Penis (tissue), 1 donor: ENCODE results near the genes CNOT1, CDH8, CMTM4, DYNC1LI2 and PDP2.

DNA sequence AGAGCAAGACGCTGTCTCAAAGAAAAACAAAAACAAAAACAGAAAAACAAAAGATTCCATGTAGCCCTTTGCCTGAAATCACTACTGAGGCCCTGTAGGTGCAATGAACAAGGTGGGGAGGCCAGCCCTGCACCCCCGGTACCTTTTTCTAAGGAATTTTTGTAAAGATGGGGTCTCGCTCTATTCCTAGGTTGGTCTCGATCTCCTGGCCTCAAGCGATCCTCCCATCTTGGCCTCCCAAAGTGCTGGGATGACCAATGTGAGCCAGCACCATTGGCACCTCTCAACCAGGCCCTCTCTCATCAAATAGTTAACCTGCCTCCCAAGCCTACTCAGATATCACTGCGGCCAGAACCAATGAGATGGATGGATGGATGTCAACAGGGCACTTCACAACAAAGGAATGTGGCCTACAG is 22.4 kb upstream of the KIFC3 start:
- PRO-cap = no peak

GRCh38 chr16:58115463-58116105 is 13.6 kb downstream of the CFAP20 start:
- PRO-cap = no peak

DNA sequence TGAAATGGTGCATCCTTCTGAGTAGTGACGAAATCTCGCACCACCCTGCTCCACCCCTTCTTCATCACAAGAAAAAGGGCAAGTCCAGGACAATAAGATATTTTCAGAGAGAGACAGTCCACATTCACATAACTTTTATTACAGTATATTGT is 23.7 kb upstream of the PRSS54 start:
- PRO-cap = no peak

DNA sequence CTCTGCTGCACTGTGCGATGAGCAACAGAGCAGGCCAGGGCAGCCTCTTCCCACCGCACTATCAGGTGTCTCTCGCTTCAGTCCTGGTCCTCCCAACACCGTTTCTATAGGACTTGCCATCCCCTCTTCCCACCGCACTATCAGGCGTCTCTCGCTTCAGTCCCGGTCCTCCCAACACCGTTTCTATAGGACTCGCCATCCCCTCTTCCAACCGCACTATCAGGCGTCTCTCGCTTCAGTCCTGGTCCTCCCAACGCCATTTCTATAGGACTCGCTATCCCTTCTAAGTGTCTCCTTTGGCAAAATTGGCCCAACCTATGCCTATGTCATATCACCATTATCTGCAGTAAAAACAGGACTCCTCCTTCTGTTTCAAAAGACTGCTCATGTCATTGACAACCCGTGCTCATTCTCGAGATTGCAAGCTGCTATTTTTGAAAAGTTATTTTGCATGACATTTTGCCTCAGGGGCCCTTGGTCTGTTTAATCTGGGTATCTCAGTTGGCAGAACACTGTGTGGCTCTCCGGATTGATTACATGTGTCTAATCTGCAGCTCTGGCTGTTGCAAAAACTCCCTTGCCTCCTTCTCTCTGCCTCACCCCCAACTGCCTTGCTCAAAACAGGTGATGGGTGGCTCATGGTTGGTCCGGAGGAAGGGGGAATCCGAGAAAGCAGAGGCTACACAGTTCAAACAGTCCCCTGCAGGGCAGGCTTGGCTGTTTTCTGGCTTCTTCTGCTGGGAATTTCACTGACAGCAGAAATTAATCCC is 25.2 kb downstream of the GINS3 start:
- PRO-cap = no peak

DNA sequence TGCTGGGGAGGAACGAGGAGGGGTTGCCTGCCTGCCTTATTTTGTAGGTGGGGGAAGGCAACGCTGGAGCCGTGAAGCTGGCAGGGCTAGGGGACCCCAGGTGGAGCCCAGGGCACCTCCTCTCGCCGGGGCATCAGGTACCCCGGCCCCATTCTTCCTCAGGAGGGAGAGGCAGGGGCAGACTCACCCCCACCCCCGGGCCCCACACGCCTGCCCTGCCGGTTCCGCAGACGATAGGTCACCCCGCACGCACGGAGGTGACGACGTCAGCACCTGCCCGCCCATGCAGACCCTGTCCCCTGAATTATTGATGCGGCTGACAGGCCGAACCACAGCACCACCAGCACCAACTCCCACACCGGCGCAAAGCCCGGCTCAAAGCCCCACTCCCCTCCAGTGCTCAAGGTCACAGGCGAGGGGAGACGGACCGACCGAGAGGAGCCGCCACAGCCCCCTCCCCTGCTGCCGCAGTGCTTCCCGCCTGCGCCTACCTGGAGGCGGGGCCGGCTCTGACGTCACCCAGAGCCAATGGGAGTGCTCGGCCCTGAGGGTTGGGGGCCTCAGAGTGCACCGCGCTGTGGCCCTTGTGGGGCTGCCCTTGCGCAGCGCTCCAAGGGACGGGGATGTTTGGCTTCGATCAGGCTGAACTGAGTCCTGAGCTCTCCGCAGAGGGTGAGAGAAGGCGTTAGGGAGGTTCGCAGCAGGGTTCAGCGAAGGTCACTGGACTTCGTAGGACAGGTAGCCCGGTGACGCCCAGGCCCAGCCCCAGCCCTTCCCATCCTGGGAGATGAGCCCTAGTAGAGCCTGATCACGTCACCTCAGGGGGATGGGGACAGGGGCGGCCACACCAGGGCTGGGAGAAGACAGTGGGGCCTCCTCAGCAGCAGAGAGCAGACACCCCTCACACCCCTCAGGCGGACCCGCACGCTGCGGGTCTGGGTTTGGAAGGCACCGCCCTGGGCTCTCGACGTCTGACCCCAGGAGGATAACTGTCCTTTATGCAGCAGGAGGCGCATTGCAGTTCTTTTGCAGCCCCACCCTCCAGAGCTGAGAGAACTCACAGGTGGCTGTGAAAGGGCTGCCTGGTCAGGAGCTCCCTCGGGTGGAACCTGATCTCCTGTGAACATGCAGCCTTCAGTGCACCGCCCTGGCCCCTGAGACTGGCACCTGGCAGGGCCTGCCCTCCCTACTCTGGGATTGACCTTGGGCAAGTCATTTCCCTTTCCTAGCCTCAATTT is 1.4 kb downstream of the NDRG4 start:
- PRO-cap = no peak

DNA sequence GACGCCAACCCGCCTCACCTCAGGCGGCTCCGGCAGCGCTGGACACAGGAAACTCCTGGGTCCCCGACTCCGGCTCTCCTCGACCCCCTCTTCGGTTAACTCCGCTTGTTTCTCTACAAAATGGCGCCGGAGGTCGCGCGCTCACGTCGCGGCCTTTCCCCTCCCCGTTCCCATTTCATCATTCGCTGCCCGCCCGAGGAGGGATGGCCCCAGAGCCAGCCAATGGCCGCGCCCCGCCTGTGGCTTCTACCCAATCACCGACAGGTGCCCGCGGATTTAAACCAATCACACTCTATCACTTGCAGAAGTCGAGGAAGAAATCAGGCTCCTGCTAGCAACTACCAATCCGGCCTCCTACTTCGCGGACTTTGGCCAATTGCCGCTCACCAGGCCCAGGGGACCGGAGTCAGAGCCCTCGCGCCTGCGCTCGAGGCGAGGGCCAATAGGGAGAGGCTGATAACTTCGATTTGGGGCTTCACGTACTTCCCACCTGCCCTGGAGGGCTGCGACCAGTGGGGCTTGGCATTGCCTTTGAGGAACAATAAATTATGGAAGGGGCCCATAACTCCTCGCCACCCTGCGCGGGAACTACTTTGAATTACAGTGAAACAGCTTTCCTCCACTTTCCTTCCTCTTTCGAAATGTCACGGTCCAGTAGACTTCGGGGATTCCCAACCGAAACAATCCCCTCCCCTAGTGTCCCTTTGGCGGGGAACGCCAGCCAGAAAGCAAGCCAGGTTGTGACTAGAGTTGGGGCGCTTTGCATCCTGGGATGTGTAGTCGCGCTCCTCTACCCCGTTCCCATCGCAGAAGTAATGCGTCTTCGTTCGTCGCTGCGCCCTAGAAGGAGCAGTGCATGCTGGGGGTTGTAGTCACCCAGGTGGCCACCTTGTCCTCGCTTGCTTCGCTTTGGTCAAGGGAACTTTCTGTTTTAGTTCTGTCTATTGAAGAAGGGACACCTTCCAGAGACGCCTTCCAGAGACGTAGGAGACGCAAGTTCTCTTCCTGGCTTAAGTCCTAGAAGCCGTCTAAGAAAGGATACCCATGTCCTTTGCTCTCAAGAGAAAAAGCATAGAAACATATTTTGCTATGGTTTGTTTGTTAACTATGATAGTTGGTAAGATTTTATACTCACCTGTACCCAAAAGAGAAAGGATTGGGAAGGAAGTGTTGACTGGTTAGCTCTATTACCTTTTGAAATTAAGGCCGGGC is at the start of gene CNOT1:
Gene CNOT1, minus strand, starts transcription at position 117 of the 1,212 bp plus-strand sequence.
- PRO-cap = bidirectional peak, plus-strand start at position 459 of the sequence, minus-strand start at position 177 of the sequence; unidirectional peak, plus-strand start at position 512 of the sequence; unidirectional peak, minus-strand start at position 643 of the sequence

DNA sequence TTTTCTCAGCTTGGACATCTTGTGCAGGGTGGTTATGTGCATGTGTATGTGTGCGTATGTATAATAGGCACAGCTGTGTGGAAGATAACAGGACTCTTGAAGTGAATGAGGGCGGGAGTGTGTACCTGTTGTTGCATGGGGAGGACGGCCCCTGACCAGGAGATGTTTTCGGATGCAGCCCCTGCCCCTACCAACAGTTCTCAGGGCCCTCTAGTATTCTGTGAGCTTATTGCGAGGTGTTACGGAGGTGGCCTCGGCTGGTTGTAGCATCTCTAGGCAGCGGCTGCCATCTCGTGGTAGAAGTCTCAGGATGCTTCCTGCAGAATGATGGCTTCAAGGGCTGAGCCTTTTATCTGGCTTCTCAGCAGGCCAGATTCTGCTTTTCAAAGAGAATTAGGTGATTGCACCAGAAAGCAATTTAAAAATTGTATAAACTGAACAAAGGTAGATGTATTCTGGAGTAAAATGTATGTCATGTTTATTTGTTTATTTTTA is 22.2 kb upstream of the GOT2 start:
- PRO-cap = no peak

DNA sequence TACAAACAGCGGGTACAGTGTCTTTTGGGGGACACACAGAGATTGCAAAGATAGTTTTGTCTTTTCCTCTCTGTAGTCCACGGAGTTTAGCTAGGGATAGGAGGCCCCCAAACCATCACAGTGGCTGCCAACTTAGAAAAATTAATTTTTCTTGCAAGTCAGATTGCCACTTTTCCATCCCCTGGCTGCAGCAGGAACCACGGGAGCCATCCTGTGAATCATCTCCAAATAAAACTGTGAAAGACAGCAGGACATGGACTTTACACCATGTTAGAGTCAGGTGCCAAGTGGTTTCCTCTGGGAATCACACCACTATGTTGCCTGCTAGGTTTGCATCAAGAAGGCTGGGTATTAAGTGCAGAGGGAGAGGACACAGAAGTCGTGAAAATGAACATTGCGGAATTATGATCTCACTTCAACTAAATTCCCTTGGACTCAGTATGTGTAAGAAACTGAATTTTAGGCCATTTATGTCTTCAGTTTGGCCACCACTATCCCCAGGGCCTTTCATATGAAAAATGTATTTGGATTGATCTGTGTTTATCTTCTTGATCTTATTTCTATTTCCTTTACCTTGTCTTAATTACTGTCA is 471.3 kb upstream of the GOT2 start:
- PRO-cap = no peak

DNA sequence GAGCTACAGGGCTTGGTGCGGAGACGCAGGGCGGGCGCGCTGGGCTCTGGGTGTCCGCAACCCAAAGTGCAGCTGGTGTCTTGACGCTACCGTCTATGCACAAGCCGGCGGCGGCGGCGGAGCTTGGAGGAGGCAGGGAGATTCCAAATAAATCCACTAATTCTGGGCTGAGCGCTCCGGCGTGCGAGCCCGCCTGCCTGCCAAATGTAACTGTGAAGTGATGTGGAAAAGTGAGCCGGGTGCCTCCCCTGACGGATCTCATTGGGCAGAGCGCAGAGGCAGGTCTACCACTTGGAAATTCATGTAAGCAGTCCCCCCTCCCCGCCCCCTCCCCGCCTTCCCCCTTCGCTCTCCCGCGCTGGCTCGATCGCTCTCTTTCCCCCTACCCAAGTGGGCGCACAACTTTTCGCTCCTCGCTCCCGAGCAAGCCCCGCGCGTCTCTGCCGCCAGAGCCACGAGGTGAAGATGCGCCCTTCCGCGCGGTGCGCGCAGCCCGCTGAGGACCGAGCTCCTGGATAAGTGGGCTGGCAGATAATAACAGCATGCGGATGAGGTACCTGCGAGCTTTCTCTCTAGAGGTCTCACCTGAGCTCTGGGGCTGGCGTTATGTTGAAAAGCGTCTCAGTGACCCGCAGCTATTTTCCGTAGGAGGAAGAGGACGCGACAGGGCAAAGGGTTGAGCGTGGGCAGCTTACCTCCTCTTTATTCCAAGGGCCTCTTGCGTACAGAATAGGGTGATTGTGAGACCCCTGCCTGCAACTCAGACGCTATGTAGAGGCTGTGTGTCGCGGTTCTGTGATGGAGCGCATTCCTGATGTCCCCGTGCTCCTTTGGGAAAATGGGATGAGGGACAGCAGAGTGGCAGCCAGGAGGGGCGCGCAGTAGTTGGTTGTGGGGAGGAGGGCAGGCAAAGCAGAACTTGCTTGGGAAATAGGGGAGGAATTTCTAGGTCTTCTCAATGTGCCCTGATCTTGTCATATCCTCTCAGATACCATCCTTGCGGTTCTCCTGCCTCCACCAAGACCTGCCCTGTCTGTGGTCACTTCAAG is at the start of gene CDH8:
Gene CDH8, minus strand, starts transcription at position 214 of the 1,049 bp plus-strand sequence.
- PRO-cap = no peak

GRCh38 chr16:65004585-65005150 is 117.2 kb downstream of the CDH11 start:
- PRO-cap = no peak

- PRO-cap = no peak
These were observed 511.2 kb upstream of the CDH5 start for GRCh38 chr16:65855269-65855697.

- PRO-cap = no peak
These were observed 100.0 kb upstream of the CDH5 start for GRCh38 chr16:66266418-66266966.

DNA sequence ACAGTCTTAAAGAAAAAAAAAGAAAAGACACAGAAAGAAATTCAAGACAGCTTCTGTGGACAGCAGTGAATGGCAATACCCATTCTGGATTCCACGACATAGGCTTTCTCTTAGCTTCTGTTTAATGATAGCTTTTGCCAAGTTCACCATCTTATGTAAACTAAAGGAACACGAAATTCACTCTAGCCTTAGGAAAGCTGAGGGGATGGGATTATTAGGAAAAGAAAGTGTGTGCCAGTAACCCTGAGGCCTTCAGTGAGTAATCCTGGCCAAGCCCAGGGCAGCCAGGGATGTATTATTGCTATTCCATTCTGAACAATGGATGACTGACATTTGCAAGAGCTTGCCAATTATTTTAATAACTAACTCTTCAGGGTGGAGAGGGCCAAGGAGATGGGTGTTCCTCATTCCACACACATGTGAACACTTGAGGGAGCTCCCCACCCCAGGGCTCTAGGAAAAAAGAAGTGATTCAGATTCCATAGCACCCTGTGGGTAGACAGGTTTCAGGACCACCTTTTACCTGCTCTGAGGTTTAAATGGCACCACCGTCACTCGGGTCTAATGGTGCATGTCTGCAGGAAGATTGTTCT is 41.7 kb downstream of the TK2 start:
- PRO-cap = no peak

DNA sequence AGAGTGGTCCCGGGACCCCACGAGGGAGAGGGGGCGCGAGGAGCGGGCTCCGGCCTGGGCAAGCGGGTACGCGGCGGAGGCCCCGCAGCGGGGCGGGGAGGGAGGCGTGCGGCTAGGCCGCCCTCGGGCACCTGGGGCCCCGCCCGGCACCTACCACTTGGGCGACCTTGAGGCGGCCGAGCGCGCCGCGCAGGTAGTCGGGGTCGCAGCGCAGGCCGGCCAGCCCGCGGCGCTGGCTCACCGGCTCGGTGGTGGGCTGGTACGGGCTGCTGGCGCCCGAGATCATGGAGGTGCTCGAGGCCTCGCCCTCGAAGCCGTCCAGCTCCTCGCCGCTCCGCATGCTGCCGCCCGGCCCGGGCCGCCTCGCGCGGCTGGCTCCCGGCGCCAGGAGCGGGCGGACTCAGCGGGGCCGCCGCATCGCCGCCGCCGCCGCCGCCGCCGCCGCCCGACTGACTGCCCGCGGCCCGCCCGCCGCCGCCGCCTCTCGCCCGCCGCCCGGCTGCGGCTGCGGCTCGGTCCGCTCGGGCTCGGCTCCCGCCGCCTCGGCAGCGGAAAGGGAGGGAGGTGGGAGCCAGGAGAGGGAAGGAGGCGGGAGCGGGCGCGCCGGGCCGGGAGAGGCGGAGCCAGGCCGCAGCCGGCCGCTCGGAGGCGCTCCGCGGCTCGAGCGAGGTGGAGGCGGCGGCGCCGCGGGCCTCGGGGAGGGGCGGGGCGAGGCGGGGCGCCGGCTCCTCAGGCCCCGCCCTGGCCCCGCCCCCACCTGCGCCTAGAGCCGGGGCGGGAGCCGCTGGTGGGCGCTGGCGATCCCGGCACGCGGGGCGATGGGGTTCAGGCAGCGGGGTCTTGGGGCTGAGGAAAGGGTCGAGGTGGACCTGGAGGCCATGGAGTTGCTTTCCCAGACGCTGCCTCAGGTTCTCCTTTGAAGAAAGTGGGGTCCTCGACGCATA is at the start of gene CMTM4:
Gene CMTM4, minus strand, starts transcription at position 558 of the 944 bp plus-strand sequence.
- PRO-cap = unidirectional peak, minus-strand start at position 373 of the sequence; bidirectional peak, plus-strand start at position 766 of the sequence, minus-strand start at position 451 of the sequence

- PRO-cap = bidirectional peak, plus-strand start at chr16:66751271, minus-strand start at chr16:66751173; unidirectional peak, minus-strand start at chr16:66751416; bidirectional peak, plus-strand start at chr16:66751910, minus-strand start at chr16:66751601
These were observed at the start of gene DYNC1LI2 for GRCh38 chr16:66750799-66752081. TSS of gene DYNC1LI2 (minus strand) at chr16:66751609.

DNA sequence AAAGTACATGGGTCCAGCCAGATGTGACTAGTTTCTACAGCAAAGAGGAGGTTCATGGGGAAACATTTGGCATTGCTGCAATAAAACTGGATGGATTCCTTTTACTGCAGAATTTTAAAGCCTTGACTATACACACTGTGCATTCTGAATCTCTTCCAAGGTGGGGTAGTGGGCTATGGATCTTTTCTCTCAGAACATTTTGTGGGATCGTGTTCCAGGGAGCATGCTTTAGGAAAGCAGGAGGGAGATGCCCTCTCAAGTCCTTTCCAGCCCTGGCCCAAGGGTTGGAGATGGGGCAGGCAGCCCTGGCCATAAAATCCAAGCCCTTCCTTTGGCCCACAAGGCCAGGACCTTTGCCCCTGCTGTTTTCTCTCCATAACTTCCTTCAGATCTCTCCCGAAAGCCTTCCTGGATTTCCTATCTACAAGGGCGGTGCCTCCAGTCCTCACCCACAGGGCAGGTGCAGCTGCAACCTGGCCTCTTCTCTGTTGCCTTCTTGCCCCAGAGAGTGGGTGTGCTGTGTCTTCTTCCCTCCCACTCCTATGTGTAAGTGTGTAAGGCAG is 8.6 kb upstream of the PDP2 start:
- PRO-cap = no peak

DNA sequence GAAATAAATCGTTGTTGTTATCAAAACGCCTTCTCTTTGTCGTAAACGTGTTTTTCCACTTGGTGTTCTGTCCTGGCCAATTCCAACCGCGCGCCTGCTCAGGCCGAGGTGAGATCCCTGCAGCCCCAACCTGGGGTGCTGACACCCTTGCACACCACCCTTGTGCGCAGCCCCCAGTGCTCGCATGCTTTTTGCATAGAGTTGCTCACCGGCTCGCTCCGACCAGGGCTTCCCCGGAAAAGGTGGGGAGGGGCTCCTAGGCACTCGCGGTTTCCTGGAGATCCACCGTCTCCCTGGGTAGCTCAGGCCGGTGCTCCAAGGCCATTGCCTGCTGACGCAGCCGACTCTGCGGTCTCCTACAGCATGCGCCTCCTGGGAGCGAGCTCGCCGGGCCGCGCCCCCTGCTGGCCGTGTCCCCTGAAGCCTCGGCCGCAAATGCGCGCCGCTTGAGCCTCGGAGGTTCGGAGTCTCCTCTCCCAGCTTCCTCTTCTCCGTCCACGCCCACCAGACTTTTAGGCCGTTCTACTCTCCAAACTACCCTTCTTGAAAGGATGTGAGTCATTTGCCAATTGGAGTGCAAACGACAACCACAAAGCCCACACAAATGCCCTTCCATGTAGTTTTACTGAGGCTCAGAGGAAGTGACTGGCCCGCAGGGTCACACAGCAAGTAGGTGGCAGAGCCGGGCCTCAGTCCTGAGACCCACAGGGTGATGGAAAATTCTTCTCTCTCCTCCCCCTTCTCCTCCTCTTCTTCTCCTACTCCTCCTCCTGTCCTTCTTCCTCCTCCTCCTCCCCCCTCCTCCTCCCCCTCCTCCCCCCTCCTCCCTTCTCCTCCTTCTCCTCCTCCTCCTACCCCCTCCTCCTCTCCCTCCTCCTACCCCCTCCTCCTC is 7.2 kb upstream of the PDP2 start:
- PRO-cap = no peak

DNA sequence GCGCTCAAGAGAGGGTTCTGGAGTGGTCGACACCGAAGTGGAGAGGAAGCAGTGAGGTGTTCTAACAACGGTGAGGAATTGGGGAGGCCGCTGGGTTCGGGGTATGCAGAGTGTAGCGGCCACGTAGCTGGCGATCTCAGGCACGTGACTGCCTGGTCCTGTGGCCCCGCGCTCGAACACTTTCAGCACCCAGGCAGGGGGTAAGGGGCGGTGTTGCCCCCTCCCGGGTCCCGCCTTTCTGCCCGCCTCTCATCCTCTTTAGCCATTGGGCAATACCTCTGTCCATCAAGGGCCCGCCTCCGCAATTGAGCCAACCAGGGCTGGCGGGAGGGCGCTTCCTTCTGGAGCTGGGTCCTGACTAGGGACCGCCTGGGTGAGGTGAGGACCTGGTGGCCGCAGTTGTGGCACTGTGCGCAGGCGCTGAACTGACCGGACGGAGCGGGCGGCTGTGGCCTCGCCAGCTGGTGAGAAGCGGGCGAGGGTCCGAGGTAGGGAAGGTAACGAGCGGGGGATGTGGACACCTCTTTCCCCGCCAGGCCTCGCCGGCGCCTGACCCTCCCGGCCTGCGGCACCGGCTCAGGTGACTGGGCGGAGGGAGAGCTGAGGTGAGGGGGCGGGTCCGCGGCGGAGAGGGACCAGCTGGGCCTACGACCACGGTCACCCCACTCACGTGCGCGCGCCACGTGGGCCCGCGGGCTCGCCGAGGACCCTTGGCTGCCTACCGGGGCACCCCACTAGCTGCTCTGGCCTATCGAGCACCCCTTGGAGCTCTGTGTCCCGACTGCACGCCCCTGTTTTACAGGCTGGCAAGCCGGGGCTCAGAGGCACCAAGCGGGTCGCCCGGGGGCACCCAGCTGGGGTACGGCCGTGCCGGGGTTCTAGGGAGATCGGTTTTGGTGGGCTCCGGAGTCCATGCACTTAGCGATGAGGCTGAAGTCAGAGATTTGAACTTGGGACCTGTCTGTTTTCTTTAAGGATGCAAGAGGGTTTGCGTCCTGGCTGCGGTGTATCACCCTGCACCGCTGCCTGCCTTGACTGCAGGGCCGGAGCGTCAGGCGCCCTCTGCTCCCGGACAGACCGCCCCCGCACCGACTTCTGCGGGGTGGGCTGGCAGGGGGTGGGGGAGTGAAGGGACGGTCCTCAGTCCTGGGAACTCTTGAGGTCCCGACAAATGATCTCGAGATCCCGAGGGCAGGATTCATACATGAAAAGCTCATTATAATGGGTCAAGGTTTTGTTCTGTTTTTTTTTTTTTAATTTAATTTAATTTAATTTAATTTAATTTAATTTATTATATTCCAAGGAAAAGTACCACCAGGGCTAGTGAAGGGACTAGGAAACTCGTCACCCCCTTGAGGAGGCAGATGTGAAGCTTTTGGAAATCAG is at the start of gene PDP2:
Gene PDP2, plus strand, starts transcription at position 339 of the 1,386 bp plus-strand sequence.
- PRO-cap = no peak

DNA sequence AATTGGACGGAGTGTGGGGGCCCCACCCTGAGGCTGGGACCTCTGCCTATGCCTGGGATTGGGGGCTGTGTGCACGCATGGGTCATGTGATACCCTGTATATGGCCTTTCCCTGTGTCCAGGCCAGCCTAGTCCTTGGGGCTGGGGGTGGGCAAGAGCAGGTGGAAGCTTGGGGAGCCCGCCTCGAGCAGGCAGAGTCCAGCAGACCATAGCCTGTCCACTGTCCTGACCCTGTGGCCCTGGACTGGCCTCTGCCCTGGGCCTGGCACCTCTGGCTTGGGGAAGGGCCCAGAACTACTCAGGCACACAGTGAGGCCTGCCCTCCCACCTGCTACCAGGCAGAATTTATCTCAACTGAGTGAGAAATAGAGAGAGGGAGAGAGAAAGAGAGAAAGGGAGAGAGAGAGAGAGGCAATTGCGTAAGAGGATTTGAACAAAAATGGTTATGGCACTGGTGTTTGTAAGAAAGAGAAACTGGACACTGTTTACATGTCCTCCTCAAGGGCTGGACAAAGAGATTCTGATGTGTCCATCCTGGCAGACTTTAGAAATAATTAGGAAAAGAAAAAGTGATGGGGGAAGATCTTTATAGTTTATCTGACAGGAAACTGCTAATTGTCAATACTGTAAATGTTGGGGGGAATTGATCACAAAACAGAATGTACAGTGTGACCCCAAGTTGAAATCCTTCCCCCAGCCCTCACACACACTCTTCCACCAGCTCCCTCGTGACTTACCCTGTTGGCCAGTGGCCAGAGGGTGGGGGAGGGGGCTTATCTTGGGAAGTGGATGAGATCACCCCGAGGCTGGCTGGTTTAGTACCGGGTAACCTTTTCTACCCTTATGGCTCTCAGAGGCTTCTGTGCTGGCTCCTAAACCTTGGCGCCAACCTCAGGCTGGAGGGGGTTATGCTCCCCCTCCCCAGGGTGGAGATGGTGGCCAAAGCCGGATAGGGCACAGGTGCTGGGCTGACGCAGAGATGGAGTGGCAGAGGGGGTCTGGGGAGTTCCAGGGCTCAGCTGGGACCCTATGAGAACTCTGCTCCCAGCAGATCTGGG is 18.9 kb downstream of the CDH16 start:
- PRO-cap = no peak

- PRO-cap = no peak
These were observed 15.7 kb downstream of the CDH16 start for GRCh38 chr16:66902822-66903614.